Zone of skin (tissue), 1 donor: ENCODE results near the gene ANAPC1.

GRCh38 chr2:111032483-111033476 is 87.9 kb upstream of the BCL2L11 start:
- RRBS: no CpG with 5 or more reads among the region's 11 CpGs

DNA sequence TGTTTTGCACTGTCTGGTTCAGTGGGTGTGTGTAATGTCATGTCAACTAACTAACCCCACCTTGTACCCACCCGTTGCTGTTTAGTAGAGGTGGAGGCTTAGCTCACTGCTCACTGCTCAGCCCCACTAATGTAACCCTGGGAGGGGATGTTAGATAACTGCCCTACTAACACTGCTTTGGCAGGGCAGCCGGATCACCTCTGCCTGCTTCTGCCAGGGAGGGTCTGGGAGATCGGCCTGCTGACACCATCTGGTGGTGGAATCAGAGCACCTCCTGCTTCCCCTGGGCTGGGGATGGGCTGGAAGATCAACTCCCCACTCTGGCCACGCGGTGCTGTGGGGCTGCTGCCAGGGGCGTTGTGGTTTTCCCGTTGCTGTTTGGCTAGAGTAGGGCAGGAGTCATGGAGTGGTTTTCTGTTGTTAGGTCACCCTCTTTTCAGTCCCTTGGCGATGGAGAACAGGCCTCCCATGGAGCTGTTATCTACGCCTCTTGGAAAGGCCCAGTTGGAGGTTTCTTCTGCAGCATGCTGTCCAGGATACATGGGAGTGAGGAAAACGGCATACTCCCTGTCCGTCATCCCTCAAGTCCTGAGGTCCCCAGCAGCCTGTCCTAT is 15.1 kb downstream of the BCL2L11 start:
- RRBS: no CpG with 5 or more reads among the region's 11 CpGs

DNA sequence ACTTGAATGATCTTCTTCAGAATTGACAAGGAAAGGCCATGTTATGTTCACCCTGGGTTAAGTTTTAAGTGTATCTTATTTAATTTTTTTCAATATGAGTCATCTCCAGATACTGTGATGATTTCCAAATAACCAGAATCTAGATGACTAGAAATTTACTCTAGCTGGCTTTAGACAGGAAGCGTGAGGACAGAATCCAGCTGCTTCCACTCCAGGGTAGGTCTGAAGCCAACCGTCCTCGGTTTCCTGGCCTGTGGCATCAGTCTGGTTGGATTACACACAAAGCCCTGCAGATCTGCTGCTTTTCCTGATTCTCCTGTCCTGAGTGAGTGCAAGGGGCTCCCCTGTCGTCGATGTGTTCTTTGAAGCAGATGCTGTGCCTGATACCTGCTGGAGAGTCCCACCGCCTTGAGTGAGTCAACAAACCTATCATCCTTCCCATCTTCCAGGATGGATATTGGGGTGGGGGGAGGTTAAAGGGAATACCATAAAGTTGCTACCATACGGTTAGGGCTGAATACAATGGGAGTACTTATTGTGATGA is 370.6 kb downstream of the BCL2L11 start:
- RRBS: no CpG with 5 or more reads among the region's 7 CpGs

- RRBS: no CpG with 5 or more reads among the region's 7 CpGs
Measured at GRCh38 chr2:111534844-111535521, 349.0 kb downstream of the ANAPC1 start.

- RRBS: no CpG with 5 or more reads among the region's 8 CpGs
Measured at GRCh38 chr2:111671312-111671910, 212.6 kb downstream of the ANAPC1 start.

GRCh38 chr2:111883377-111884572 is at the start of gene ANAPC1:
Gene ANAPC1 (minus strand): TSS chr2:111884193.
- RRBS: 1% methylated on average over 8 of the region's 76 CpGs

DNA sequence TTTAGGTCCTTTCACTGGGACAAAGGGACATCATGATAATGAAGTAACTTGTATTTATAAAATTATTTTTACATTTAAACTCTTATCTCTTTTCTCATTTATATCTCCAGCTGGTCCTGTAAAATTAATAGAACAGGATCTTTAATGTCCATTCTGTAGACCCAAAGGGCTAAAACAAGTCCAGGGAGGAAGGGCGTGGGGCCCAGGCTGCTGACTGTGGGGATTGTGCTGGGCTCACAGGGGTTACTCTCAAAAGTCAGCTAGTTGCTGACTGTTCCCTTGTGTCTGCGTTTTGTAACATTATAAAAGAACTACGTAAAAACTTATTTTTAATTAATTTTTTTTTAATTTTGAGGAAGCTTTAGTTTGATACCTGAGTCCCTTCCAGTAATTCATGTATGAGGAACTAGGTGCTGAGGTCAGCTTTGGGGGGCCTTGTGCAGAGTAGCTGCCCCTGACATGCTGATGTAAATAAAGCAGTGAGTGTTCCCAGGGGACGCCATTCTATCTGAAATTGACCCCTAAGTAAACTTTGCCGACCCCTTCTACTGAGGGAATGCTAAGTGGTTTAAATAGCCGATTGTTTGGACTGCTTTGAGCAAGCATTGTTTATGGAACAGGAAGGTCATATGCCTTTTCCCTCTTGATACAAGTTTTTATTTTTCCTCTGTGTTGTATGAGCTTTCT is 56.3 kb downstream of the MERTK start:
- RRBS: no CpG with 5 or more reads among the region's 6 CpGs

GRCh38 chr2:112065486-112065705 is 10.3 kb downstream of the TMEM87B start:
- RRBS: no CpG with 5 or more reads among the region's 3 CpGs

GRCh38 chr2:112317454-112317801 is 42.0 kb downstream of the ZC3H6 start:
- RRBS: no CpG with 5 or more reads among the region's 1 CpG

DNA sequence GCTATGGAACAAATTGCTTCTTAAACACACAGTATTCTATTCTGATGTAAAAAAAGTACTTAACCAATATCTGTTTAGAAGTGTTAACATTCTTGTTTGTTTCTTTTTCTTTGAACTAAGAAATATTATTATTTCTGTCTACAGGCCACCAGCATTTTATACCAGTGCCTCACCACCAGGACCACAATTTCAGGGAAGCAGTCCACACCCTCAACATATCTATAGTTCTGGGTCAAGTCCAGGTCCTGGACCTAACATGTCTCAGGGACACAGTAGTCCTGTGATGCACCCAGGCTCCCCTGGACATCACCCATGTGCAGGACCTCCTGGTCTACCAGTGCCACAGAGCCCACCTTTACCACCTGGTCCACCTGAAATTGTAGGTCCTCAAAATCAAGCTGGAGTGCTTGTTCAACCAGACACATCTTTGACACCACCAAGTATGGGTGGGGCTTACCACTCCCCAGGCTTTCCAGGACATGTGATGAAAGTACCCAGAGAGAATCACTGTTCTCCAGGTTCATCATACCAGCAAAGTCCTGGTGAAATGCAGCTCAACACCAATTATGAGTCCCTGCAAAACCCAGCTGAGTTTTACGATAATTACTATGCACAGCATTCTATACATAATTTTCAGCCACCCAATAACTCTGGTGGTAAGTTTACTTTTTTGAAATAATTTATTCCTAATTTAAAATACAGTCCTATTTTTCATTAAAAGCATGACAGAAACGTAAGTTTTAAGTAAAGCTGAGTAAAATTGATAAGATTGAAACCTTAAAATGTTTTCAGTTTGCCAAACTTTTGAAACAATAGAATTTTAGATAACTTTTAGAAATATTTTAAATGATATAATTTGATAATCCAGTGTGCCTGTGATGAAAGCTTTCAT is 48.9 kb downstream of the ZC3H6 start:
- RRBS: no CpG with 5 or more reads among the region's 2 CpGs

DNA sequence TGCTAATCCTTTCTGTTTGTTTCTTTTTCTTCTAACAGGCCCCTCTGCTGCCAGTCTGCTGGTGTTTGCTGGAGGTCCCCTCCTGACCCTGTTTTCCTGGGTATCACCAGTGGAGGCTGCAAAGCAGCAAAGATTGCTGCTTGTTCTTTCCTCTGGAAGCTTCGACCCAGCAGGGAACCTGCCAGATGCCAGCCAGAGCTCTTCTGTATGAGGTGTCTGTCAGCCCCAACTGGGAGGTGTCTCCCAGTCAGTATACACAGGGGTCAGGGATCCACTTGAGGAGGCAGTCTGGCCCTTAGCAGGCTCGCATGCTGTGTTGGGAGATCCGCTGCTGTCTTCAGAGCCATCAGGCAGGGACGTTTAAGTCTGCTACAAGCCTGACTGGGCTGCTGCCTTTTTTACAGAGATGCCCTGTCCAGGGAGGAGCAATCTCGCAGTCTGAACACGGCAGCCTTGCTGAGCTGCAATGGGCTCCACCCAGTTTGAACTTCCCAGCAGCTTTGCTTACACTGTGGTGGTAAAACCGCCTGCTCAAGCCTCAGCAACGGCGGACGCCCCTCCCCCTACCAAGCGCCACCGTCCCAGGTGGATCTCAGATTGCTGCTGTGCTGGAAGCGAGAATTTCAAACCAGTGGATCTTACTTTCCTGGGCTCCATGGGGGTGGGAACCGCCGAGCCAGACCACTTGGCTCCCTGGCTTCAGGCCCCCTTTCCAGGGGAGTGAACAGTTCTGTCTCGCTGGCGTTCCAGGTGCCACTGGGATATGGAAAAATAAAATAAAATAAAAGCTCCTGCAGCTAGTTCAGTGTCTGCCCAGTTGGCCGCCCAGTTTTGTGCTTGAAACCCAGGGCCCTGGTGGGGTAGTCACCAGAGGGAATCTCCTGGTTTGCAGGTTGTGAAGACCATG is 30.0 kb downstream of the CHCHD5 start:
- RRBS: no CpG with 5 or more reads among the region's 18 CpGs

DNA sequence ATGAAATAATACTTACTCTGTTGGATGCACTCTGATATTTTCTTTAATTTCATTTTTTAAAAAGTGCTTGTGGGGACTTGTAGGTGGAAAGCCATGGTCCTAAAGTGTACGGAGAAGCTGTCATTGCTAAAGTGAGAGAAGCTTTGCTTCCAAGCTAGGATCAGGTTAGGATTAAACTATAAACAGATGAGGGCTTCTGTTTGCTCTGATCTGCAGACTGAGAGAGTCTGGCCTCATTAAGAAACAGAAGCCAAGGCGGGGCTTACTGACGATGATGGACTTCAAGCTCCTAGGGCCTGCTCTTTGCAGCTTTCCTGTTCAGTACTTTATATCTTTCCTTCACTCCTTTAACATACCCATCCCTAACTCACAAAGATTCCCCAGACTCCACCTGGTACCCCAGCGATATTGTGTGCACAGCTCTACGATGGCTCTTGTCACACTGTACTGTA is 14.2 kb upstream of the SLC20A1 start:
- RRBS: no CpG with 5 or more reads among the region's 5 CpGs

GRCh38 chr2:112643547-112644080 is 2.1 kb upstream of the SLC20A1 start:
- RRBS: no CpG with 5 or more reads among the region's 6 CpGs

DNA sequence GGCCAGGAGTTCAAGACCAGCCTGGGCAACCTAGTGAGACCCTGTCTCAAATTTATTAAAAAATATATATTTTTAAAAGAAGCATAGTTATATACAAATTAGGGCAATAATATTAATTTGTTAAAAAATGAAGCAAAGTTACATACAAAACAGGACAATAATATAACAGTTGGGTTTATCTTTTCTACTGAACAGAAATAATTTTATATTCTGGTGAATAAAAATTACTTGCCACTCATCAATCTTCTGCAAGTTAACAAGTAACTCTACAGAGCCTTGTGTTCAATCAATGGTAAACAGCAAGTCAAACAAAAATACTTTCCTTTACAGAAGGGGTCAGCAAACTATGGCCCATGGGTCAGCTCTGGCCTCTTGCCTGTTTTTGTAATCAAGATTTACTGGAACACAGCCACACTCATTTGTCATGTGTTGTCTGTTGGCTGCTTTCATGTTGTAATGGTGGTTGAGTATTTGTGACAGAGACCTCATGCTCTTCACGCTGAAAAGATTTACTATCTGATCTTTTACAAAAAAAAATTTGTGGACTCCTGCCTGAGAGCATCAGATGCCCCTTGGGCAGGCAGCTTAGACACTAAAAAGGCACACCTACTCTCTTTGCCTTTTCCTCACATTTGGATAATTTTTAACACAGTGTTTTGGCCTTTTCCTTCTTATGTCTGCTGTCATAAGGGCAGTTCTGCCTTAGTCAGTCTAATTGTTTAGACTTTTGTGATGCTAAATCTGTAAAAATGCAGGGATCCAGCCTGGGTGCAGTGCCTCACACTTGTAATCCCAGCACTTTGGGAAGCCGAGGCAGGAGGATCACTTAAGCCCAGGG is 18.5 kb downstream of the IL1B start:
- RRBS: no CpG with 5 or more reads among the region's 2 CpGs

DNA sequence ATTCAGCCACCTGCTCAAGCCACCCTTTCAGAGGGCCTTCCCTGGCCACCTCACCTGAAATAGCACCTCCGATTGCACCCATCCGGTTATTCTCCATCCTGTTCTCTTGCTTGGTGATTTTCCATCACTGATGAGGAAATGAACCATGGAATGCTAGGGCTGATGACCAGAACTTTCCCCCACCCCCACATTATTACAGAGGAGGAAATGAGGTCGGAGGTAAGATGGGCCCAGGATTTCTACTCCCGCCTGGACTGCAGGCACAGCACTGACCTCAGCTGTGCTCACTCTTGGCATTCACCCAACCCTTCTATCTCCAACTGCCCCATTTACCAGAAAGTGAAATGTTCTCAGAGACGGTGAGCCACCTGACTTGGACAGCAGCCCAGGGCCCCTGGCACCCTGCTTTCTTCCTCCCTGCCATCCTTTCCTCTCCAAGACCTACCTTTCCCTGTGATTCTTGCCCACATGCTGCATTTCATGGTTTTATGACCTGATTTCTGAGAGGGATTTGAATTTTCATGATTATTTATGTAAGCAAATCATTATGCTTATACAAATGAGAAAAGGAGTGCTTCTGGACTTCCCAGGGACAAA is 12.3 kb downstream of the IL1B start:
- RRBS: no CpG with 5 or more reads among the region's 5 CpGs

GRCh38 chr2:112832014-112833203 is 4.2 kb downstream of the IL1B start:
- RRBS: no CpG with 5 or more reads among the region's 20 CpGs

DNA sequence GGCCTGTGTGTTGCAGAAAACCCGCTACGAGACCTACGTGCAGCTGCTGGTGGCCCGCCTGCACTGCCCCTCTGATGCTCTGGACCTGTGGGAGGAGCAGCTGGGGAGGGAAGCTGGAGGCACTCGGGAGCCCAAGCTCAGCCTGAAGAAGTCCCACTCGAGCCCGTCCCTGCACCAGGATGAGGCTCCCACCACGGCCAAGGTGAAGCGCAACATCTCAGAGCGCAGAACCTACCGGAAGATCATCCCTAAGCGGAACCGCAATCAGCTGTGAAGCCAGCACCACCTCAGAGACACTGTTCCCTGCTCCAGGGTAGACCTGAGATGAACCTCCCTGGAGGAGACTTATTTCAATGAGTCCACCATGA is 27.4 kb downstream of the PSD4 start:
- RRBS: no CpG with 5 or more reads among the region's 13 CpGs

DNA sequence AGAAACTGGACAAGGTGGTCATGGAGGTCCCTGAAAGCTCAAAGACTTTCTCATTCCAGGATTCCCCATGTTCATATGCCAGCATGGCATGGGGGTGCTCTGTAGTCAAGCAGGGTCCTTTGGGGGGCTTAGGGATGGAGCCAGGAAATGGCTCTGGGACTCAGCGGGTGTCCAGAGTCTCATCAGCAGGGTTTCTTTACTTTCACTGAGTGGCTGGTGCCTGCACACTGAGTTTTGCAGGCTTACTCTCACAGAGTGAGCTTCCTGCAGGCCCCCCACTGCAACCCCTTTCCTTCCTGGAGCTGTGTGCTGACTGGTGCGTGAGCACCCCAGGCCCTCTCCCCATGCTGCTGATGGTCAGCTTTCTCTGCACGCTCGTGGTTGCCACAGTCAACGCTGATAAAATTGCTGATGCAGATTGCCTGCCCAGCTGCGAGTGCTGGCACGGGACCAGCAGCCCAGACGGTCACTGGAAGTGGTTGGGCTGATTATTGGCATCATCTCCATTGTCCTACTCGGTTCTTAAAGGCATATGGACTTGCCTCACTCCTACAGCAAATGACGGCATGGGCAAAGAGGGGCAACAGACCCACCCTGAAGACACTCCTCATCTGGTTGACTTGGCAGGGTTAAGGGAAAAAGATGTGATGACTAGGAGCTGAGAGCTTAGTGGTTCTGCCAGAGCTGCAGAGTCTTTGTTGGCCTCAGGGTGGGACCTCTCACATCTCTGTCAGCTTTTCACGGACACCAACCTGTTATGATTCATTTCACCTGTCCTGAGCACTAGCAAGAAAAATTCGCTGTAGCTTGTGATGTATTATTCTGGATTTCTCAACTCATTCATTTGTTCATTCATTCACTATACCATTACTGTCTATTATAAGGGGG is 38.6 kb downstream of the PAX8 start:
- RRBS: no CpG with 5 or more reads among the region's 12 CpGs

GRCh38 chr2:113578641-113578896 is 48.5 kb upstream of the RABL2A start:
- RRBS: no CpG with 5 or more reads among the region's 4 CpGs

GRCh38 chr2:113591452-113592312 is 35.4 kb upstream of the RABL2A start:
- RRBS: no CpG with 5 or more reads among the region's 21 CpGs